Hematopoietic multipotent progenitor cell (in vitro differentiated cells): ENCODE measurements around a stretch of chr4.

DNA sequence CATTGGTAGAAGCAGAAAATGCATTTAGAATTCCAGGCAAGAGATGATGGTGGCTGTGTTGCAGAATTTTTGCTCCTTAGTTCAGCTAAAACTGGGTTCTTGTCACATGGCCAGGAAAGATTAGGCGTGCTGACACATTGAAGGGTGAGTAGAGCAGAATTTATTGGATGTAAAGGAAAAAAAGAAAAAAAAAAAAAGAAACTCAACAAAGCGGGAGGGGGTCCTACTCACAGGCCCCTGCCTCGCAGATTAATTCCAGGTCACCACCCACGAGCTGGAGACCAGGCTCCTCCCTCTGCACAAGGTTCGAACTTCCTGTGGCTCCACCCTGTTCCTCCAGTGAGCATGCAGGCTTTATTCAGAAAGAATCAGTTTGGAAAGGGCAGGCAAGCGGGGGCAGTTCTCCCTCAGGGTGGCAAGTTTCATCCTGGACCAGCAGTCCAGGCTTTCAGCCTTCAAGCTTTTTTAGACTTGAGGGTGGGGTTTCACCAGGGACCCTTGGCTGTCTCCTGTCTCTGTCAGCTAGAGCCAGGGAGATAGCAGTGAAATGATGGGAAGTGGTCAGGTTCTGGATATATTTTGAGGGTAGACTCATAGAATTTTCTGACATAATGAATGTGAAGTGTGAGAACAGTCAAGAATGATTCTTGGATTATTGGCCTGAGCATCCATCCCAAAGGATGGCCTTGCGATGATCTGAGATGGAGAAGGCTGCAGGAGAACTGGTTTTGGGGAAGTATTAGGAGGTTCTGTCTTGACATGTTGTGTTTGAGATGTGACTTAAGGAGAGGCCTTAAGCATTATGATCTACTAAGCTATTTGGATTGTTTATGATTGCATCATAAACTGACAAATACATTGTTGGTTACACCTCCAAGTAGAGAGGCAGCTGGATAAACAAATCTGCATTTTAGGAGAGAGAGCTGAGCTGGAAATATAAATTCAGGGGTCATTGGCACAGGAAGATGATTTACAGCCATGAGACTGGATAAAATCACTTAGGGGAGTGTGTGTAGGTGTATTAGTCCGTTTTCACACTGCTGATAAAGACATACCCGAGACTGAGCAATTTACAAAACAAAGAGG is 17.4 kb downstream of the MGST2 start:
- CAGE, long polyA plus RNA: no peak

- CAGE, long polyA plus RNA: no peak
Observed at GRCh38 chr4:139815505-139816824, 150.3 kb downstream of the MGST2 start.

GRCh38 chr4:139975804-139976489 is 178.0 kb downstream of the MAML3 start:
- CAGE, long polyA plus RNA: no peak

- CAGE, long polyA plus RNA: no peak
Observed at GRCh38 chr4:139988827-139989202, 165.2 kb downstream of the MAML3 start.

GRCh38 chr4:140028499-140029417 is 125.2 kb downstream of the MAML3 start:
- CAGE, long polyA plus RNA: no peak

DNA sequence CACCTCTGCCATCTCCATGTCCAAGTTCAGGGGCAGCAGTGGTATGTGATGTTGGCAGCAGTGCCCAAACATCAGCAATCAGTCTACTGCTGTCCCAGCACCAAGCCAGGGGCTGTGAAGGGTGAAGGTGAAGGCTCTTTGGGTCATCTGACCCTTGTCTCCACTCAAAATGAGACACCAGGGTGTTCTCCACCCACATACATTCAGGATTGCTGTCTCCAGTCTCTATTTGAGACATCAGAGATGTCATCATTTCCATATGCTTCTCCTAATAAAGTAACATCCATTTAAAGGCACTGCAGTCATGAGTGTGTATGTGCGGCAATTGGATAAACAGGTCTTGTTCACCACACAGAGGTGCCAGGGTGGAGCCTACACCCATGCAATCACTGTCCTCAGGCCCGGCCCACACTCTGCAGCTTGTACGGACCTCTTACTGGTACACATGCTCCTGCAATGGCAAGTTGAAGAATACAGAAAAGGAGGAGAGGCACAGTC is 22.2 kb downstream of the MAML3 start:
- CAGE, long polyA plus RNA: no peak

DNA sequence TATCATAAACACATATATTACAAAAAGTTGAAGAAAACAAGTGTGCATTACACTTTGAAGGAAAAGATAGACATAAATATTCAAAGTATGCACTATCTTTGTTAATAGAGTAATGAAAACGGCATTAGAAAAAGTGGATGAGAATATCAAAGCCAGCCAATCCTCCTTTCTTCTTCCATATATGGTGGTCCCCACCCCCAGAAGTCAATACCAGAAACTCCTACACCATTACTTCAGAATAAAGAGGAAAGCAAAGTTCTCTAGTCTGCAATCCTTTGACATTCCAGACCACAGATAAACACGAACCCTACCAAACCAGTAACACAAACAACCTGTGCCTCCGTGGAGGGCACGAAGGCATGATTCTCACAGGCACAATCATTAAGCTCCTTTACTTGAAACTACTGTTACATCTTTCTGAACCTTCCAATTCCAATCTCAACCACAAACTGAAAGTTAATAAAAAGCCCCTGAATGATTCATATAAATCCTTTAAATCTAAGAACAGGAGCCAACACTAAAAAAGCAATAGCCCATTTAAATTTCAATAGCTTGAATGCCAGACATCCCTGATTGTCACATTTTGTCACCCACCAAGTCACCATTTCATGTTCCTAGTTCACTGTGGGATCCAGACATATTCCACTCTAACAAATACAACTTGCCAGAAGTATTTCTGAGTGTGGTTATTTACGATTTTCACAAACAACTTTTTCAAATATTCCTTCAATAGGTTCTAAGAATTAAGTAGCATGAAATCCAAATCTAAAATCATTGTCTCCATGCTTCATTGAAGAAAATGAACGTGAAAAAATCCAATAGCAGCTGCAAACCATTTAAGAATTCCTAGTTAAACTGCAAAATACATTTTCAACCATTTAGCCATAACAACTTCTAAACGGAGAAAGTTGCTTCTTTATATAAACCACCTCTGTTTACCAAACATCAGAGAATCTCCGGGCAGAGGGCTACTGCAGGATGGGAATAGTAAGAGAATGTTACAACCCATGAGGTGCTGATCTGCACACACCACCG is 16.1 kb downstream of the MAML3 start:
- CAGE, long polyA plus RNA: no peak

- CAGE, long polyA plus RNA: start-site peak on the plus strand at chr4:140151038-140151147, 7 reads
Observed at GRCh38 chr4:140150644-140151431, 3.1 kb downstream of the MAML3 start.

DNA sequence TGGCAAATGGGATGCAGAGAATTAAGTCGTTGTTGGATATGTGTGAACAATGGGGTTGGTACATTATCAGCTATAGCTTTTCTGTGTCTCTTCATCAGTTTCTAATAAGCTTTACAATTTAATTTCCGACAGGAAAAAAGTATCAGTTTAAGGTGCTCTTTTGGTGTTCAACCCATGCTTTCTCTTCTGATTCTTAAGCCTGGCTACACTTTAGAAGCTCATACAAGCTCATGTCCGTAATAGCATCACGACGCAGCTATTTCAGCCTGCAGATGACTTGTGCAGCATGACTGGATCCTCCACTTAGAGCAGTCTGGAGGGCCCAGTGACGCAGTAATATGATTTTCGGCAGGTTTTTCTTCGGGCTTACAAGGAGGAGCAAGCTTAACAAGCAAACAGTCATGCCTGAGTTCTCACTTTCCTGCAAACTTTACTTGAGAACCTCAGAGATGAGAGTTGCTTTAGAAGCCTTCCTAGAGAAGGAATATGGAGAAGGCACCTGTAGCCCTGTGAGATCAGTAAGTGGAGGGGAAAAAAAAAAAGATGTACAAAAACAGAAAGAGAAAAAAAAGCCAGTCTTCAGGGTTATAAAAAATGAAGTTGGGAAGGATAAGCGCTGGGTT is 85.3 kb upstream of the MAML3 start:
- CAGE, long polyA plus RNA: no peak

GRCh38 chr4:140257214-140257566 is 103.2 kb upstream of the MAML3 start:
- CAGE, long polyA plus RNA: no peak

DNA sequence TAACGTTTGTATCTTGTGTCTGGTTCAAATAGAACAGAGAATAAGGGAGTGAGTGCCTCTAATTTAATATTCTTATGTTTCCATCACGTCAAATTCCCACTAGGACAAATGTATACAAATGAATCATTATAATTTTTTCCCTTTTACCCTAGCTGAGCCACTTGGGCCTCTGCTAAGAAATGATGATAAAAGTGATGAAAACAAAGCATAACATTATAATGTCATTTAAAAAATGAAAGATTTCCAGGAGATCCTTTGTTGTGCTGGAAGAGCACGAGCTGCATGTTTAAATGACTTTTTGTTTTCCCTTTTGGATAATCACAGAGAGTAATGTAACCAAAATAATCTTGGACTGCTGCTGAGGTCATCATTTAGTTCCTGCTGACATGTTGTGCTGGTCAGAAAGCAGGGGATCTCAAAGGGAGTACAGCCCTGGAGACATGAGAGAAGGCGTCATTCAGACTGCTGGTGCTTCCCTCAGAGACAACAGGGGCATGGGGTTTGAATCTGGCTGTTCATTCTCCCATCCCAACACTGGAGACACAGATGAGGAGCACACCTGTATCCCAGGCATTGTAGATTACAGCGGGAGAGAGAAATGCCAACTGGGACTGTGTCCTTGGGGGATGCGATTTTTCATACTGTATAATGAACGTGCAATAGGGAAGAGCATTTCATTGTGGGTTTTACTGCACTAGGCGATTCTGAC is 105.0 kb upstream of the SCOC start:
- CAGE, long polyA plus RNA: no peak

- CAGE, long polyA plus RNA: no peak
Observed at GRCh38 chr4:140296127-140296761, 77.2 kb upstream of the SCOC start.

DNA sequence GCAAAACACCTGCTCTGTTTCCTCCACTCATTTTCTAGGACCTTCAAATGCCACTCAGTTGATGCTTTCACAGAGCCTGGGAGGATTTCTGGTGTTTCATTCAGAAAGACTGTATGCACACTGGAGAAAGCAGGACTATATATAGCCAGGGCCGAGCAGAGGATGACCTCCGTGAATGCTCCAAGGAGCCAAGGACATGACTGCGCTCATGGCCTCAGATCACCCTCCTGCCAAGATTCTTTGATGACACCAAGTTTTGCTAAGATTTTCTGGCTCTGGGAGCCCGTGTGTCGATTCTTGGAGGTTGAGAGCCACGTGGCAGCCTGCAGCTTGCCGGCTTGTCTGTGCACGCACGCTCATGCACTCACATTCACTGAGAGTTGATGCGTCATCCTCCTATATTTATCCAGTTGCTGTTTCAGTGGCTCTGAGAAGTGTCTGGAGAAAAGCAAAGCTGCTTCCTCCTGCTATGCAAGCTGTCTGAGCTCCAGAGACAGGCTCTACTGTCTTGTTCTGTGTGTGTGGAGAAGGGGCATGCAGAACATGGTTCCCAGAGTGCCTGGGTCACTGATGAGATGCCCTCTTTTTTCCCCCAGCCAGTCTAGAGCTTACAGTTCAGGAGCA is 65.0 kb upstream of the SCOC start:
- CAGE, long polyA plus RNA: no peak

DNA sequence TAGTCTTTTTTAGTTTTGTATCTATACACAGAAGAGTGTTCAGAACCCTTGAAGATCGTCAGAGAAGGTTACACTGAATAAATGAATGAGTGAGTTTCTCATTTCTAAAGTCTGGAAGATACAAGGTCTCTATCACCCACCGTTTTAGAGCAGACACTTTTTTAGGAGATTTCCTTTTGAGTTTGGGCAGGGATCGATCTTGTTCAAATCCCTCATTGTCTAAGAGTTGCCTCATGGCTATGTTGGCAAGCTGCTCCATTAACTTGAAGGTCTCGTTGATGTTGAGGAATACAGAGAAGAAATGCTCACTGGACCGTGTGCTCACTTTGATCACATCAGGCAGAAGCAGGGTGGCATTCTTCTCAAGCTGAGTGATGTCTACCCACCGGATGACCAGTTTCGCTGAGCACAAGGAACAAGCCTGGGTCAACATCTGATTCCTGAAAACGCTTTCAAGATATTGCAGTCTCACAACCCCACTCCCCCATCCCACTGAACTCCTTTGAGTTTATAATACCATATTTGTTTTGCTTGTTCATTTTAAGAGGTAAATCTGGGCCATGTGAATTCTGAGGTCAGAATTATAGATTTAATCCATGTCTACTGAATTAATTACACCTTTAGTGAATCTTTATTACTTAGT is 77.3 kb downstream of the TBC1D9 start:
- CAGE, long polyA plus RNA: no peak

DNA sequence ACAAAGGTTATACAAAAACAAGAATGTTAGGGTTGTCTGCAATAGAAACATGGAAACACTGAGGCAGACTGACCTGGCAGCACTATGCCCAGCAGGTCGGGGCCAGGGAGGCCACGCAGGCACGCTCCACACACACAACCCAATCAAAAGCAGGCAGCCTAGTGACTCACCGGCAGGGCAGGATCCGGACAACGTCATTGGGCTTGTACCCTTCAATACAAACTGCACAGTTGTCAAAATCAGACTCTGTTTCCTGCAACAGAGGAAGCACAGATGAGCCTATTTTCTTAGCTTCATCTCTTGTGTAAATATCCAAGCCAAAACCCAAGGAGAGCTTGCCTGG is 185.8 kb downstream of the RNF150 start:
- CAGE, long polyA plus RNA: no peak

- CAGE, long polyA plus RNA: no peak
Observed at GRCh38 chr4:141132065-141133048, 912 bp downstream of the RNF150 start.

DNA sequence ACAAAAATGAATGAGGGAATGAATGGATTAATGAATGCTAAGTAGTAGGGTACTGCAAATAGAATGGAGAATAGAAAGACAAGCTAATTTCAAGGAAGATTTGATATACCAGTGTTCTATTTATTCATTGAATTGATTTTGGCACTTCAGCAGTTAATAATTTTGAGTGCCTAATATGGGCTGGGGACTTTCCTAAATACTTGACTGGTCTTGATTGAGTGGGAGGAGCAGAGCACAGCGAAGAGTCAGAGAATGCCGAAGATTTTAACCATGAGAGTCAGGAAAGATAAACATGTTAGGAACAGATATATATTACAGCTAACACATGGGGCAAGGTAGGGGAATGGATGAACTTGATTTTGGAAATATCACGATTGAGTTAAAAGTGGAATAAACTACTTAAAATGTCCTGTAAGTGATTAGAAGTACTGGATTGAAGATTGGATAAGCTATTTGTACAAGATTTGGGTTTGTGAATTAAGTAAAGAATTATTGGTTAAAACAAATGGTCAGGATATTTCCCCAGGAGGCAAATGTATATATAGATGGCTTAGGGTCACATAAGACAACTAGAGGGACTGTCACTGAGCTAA is 10.7 kb downstream of the IL15 start:
- CAGE, long polyA plus RNA: no peak

DNA sequence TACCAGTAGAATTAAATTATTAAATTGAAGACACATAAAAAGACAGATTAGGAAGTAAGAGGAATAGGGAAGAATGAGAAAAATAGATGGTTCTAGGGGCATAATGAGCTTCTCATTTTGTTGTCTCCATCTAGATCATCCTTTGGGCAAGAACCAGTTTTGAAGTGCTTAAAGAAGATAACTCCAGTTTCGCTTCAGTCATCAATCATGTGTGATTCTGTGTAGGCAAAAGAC is 429.6 kb downstream of the INPP4B start:
- CAGE, long polyA plus RNA: no peak

- CAGE, long polyA plus RNA: no peak
Observed at GRCh38 chr4:142912786-142913348, 66.8 kb upstream of the INPP4B start.

DNA sequence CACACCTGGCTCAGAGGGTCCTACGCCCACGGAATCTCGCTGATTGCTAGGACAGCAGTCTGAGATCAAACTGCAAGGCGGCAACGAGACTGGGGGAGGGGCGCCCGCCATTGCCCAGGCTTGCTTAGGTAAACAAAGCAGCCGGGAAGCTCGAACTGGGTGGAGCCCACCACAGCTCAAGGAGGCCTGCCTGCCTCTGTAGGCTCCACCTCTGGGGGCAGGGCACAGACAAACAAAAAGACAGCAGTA is 84.2 kb upstream of the USP38 start:
- CAGE, long polyA plus RNA: no peak